Measurements from ENCODE around the genes SLC25A53, SERPINA7 and NXT2.

DNA sequence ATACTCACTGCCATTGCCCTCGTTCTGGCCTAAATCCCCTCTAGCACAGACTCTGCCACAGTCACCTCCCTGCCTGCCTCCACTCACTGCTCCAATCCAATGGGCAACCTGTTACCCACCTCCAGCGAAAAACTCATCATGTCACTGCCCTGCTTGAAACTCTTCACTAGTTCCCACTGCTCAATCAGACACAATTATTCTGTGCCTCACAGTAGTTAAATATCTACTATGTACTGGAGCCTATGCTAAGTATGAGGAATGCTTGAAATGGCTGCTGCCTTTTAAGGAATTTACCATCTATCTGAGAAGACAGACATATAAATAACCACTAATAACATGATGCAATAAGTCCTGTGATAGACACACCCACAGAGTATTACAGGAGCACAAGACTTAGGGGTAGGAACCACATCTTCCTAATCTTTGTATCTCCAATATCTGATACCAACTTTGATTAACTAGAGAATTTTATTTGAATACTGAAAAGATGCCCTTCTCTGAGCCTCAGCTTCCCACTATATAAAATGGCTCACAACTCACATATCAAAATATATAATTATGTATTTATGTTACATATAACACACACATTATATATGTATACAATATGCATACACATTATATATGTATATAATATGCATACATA lies 21.1 kb downstream of the SLC25A53 start:
- RRBS: no CpG with 5 or more reads among the region's 2 CpGs
CAGE:
- cytosol, long polyA plus RNA: no peak
- long polyA plus RNA: no peak
- nucleus, long polyA plus RNA: no peak

DNA sequence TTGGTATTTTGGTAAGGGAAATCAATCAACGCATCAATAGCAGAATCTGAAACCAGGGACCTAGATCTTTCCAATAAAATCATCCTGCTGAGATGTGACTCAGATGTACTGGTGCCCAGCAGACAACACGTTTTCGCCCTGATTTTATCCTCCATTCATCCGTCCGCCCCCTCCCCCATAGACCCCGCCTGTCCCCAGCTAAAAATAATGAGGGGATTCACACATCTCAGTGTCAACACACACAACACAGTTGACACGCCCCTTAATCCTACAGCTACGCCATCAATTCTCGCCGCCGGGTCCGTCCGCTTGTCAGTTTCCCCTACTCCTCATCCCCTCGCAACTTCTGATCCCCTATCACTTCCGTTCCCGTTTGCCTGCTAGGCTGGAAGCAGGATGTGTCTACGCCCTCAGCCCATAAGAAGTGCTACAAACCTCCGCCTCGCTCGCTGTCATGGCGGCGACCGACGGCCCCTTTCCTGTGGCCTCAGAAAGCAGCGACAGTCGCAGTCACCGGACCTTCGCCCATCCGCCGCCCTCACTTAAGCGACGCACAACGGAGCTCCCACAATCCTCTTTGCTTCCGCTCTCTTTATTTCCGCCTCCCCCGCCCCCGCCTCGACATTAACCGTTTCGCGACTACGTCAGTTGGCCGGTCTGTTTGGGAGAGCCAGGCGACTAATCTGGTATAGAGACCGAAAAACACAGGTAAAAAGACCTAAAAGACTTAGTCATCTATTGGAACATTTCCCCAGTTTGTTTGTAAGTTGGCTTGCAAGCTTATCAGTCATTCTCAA lies at the start of gene SLC25A53:
Gene SLC25A53, minus strand, starts transcription at position 567 of the 797 bp plus-strand sequence.
- RRBS: no CpG with 5 or more reads among the region's 45 CpGs
CAGE:
- cytosol, long polyA plus RNA: no peak
- long polyA plus RNA: no peak
- nucleus, long polyA plus RNA: no peak

GRCh38 chrX:106038609-106038879 lies at the start of gene SERPINA7:
Gene SERPINA7, minus strand, starts transcription at chrX:106038727.
CAGE:
- cytosol, long polyA plus RNA: no peak
- long polyA plus RNA: no peak
- nucleus, long polyA plus RNA: no peak

GRCh38 chrX:106177803-106178321 lies 9.8 kb downstream of the PWWP3B start:
- RRBS: no CpG with 5 or more reads among the region's 6 CpGs
CAGE:
- cytosol, long polyA plus RNA: no peak
- long polyA plus RNA: no peak
- nucleus, long polyA plus RNA: no peak

DNA sequence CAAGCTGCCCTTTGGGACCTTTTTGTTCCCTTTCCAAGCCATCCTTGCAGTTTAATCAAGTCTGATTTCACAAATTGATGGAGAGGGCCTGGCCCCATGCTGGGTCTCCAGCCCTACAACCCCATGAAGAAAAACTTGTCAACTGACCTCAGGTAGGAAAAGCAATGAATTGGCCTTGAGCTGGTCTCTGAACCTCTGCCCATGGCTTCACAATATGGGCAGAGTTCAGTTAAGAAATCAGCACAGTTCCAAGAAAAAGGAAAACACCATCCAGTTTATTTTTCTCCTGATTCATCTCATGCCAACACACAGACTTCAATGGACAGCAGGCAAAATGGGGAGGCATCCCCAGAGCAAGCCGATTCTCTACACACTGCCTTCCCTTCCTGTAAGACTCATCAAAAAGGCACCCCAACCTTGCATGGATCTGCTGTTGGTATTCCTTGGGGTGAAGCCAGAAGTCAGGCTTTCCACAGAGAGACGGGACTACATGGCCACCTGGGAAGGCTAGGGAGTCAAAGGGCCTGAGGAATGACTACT lies 3.3 kb downstream of the RIPPLY1 start:
- RRBS: no CpG with 5 or more reads among the region's 2 CpGs
CAGE:
- cytosol, long polyA plus RNA: no peak
- long polyA plus RNA: no peak
- nucleus, long polyA plus RNA: no peak

GRCh38 chrX:106998968-106999925 lies 765 bp downstream of the MORC4 start:
- RRBS: 13% methylated on average over 32 of the region's 84 CpGs
CAGE:
- cytosol, long polyA plus RNA: no peak
- long polyA plus RNA: no peak
- nucleus, long polyA plus RNA: no peak

GRCh38 chrX:107701482-107702076 lies 73.3 kb downstream of the PRPS1 start:
- RRBS: no CpG with 5 or more reads among the region's 1 CpG
CAGE:
- cytosol, long polyA plus RNA: no peak
- long polyA plus RNA: no peak
- nucleus, long polyA plus RNA: no peak

GRCh38 chrX:107713359-107713862 lies 62.2 kb downstream of the TSC22D3 start:
- RRBS: no CpG with 5 or more reads among the region's 6 CpGs
CAGE:
- cytosol, long polyA plus RNA: no peak
- long polyA plus RNA: no peak
- nucleus, long polyA plus RNA: no peak

DNA sequence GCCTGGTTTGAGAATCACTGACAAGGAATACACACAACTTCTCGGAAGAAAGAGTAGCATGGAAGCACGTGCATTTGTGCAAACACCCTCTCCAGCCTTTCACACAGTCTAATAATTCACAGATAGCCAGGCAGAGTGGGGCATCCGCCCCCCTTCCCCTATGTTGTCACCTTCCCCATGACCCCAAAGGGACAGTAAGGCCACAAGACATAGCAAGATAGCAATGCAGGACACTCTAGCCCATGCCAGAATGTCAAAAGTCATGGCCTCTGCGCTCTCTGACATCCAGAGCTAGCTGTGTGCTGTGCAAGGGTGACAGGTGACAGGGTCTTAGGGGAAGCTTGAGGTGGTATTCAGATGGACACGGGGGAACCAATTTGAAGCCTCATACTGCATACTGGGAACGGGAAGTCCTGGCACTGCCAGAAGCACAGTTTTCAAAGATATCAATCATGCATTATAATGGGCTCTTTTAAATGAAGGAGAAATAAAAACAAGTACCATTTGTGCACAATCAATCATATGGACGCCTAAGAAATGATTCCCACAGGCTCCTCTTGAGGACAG lies 51.1 kb downstream of the TSC22D3 start:
- RRBS: no CpG with 5 or more reads among the region's 7 CpGs
CAGE:
- cytosol, long polyA plus RNA: no peak
- long polyA plus RNA: no peak
- nucleus, long polyA plus RNA: no peak

DNA sequence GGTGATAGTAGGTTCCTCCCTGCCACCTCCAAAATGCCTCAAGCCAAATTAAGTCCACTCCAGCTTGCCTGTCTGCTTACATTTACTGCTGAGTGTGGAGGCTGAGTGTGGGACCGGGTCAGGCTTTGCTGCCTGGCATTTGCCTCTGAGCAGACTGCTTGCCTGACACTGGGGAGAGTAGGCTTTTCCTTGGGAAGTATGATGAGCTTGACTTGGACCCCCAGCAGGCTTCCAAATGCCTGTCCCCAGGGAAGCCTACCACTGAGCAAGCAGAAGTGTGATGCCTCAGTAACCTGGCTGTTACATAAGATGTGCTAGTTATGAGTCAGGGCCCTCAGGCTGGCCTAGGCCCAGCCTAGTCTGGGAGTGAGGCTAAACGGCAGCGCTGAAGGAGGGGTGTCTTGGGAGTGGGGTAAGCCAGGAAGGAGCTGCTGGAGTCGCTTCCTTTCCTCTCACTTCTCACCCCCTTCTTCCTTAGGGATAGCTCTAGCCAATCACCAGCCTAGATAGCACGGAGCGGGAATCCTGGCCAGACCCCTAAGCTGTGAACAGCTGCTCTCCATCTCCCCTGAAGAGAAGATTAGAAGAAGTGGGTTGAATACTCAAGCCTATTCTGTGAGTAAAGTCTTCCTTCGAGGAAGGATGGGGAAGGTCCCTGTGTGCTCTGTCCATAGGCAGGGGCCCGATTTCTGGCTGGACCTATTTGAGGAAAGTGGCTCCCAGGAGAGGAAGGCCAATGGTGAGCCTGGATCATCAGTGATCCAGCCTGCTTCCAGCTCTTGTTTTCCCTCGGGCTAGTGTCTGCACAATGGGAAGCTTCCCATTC lies 8.8 kb downstream of the TSC22D3 start:
- RRBS: no CpG with 5 or more reads among the region's 9 CpGs
CAGE:
- cytosol, long polyA plus RNA: no peak
- long polyA plus RNA: no peak
- nucleus, long polyA plus RNA: no peak

GRCh38 chrX:109053930-109054761 lies 317.8 kb upstream of the IRS4 start:
- RRBS: 6% methylated on average over 12 of the region's 43 CpGs
CAGE:
- cytosol, long polyA plus RNA: no peak
- long polyA plus RNA: no peak
- nucleus, long polyA plus RNA: no peak

GRCh38 chrX:109536397-109537150 lies at the start of gene NXT2:
Gene NXT2, plus strand, starts transcription at chrX:109536844.
- RRBS: 1% methylated on average over 19 of the region's 34 CpGs
CAGE:
- cytosol, long polyA plus RNA: start-site peak on the plus strand at chrX:109536830-109536870, 28 and 43 reads in 2 replicates
- long polyA plus RNA: start-site peak on the plus strand at chrX:109536839-109536878, 33 and 52 reads in 2 replicates
- nucleus, long polyA plus RNA: start-site peak on the plus strand at chrX:109536838-109536962, 15 and 18 reads in 2 replicates

DNA sequence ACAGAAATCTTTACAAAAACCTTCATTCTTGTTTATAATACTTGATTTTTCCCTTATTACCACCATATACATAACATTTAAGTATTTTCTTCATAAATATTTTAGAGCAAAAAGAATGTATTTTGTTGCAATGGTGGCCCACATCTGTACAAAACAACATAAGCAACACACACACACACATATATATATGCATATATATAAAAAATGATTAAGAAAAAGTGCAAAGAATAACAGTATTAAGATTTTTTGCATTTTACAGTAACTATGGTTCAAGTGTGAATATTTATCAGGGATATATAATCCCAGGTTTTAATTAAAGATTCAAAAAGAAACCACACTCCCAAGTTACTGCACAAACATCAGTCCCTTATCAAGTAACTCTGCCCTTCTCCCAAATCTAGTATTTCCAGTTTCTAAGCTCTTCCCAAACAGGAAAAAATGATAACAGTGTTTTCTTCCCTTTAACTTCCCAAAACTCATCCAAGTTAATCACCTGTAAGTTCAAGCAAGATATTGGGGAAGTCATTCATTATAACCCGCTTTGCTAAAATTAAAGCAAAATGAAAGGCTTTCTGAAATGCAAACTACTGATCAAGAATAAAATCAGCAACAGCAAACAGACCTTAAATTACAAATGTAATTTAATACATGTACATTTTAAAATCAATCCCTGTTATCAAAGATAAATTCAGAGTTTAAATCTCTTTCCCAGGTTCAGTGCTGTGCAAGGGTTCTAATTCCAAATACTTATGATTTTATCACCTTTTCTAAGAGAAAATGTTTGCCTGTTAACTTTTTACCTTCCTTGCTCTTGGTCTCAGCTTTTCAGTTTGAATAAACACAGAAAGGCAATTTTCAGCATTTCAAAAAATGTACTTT lies 17.7 kb upstream of the KCNE5 start:
- RRBS: no CpG with 5 or more reads among the region's 1 CpG
CAGE:
- cytosol, long polyA plus RNA: no peak
- long polyA plus RNA: no peak
- nucleus, long polyA plus RNA: no peak

DNA sequence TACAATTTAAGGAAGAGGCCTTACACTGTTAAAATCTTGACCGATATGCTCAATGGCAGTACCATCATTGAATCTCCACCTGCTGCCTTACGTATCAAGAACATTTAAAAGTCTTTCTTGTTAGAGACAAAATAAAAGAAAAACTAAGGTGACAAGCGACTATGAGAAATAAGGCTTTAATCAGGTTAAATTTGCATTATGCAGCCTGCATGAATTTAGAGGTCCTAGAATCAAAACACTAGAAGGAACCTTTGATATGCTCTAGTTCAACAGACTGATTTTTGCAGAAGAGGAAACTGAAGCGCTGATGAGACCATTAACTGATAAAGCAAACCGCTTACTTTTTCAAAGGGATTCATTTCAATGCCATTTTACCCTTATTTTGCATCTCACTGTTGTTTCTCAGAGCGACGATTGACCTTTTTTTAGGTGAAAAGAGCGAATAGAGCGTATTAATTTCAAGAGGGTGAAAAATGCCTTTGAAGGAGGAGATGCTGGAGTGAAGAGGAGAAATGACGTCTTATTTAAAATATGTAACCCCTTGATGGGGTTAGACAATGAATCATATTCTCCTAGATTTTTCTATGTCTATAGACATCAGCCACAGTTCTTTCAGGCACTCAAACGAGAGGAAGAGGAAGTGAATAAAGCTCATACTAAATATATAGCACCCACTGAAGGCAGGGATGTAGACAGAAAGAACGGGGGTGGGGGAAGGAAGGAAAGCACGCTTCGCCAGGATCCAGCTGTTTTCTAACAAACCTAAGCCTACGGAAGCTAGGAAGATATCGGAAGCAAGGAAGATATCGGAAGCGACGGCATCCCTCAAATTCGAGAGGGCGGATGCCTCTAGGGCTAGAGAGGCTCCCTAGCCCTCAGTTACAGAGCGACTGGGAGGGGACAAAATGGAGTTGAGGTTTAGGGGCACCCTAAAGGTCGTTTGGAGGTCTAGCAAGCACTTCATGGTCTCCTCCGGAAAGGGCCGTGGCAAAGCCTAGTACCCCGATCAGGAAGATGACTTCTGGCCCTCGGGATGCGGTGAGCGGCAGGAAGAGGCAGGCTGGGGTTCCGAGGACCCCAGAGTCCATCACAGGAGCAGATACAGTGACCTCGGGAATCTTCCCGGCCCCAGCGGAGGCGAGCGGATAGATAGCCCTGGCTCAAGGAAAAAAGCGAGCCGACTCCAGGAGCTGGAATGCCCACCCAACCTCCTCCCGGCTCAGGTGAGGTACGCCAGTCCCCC lies 813 bp downstream of the ACSL4 start:
- RRBS: 6% methylated on average over 6 of the region's 39 CpGs
CAGE:
- cytosol, long polyA plus RNA: no peak
- long polyA plus RNA: no peak
- nucleus, long polyA plus RNA: no peak

DNA sequence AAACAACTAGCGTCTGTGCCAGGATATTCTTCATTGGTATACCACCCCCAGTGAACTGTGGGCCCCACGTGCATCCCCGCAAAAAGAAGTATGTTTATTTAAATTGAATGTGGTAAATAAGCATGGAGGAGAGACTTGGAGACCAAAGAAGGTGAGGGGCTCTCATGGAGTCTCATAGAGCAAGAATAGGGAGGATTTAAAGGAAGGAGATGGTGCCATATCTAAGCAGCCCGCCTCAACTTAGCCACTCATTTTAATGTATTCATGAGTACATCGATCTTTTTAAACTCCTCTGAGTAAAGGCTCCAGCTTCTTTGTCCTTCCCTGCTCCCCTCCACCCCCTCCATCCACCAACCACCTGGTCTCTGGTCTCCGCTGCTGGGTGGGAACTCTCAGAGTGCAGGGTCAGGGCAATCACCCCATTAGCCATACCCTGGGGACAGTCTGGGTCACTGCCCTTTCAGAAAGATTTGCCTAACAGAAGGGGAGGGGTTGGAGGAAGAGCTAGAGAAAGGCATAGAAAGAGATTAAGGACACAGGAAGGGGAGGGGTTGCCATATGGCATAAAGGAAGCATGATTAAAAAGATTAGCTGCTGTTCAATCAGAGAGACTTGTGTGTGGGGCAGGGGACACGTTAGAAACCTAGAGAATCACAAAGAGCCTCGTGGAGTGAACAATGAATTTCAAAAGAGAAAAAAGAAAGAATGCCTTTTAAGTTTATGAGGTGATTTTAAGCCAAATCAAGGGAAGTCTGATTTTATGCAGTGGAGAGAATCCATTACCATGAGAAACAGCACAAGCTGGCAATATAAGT lies 115.3 kb upstream of the ACSL4 start:
- RRBS: no CpG with 5 or more reads among the region's 8 CpGs
CAGE:
- cytosol, long polyA plus RNA: no peak
- long polyA plus RNA: no peak
- nucleus, long polyA plus RNA: no peak

DNA sequence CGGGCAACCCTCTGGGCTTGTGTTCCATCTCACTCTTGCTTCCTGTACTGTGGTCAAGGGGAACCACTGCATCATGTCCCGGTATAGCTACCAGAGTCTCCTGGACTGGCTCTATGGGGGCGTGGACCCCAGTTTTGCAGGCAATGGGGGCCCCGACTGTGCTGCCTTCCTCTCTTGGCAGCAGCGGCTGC lies 683 bp downstream of the TMEM164 start:
- RRBS: 19% methylated on average over 2 of the region's 5 CpGs
CAGE:
- cytosol, long polyA plus RNA: no peak
- long polyA plus RNA: no peak
- nucleus, long polyA plus RNA: no peak

GRCh38 chrX:110032402-110032906 lies 29.5 kb downstream of the TMEM164 start:
- RRBS: no CpG with 5 or more reads among the region's 2 CpGs
CAGE:
- cytosol, long polyA plus RNA: no peak
- long polyA plus RNA: no peak
- nucleus, long polyA plus RNA: no peak

DNA sequence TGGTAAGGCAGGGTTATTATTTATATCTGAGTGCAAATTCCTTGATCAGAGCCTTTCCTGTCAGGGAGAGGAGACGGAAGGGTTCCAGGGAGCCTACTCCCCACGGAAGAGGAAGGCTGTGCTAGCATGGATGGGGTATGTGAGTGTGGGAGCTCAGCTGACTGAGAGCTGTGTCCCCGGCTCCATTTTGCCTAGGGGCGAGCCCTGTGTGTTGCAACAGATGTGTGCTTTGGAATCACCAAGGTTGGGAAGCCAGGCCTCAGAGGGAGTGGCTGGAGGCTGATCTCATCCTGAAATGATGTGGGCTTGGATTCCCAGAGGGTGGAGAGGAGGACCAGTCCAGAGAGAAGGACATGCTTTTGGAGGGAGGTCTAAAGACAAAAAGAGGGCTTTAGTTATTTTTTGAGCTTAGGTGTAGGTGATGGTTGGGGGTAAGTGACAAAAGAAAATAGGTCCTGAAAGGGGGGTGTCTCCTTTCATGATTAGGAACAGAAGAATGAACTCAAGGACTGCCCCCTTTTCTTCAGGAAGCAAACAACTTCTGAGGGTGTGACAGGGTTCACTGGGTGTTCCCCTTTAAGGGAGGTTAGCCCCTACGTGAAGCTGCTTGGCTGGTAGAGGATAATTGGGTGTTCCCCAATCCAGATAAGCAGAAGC lies 43.9 kb downstream of the RTL9 start:
- RRBS: no CpG with 5 or more reads among the region's 5 CpGs
CAGE:
- cytosol, long polyA plus RNA: no peak
- long polyA plus RNA: no peak
- nucleus, long polyA plus RNA: no peak

GRCh38 chrX:115935821-115936520 lies 234.6 kb upstream of the AGTR2 start:
- RRBS: no CpG with 5 or more reads among the region's 5 CpGs
CAGE:
- cytosol, long polyA plus RNA: no peak
- long polyA plus RNA: no peak
- nucleus, long polyA plus RNA: no peak

- RRBS: no CpG with 5 or more reads among the region's 19 CpGs
CAGE:
- cytosol, long polyA plus RNA: no peak
- long polyA plus RNA: no peak
- nucleus, long polyA plus RNA: no peak
These were observed 224.5 kb upstream of the AGTR2 start for GRCh38 chrX:115945889-115946681.

Data from SK-N-SH (cell line).